ENCODE measurements around the genes PDLIM3 and FAT1.

DNA sequence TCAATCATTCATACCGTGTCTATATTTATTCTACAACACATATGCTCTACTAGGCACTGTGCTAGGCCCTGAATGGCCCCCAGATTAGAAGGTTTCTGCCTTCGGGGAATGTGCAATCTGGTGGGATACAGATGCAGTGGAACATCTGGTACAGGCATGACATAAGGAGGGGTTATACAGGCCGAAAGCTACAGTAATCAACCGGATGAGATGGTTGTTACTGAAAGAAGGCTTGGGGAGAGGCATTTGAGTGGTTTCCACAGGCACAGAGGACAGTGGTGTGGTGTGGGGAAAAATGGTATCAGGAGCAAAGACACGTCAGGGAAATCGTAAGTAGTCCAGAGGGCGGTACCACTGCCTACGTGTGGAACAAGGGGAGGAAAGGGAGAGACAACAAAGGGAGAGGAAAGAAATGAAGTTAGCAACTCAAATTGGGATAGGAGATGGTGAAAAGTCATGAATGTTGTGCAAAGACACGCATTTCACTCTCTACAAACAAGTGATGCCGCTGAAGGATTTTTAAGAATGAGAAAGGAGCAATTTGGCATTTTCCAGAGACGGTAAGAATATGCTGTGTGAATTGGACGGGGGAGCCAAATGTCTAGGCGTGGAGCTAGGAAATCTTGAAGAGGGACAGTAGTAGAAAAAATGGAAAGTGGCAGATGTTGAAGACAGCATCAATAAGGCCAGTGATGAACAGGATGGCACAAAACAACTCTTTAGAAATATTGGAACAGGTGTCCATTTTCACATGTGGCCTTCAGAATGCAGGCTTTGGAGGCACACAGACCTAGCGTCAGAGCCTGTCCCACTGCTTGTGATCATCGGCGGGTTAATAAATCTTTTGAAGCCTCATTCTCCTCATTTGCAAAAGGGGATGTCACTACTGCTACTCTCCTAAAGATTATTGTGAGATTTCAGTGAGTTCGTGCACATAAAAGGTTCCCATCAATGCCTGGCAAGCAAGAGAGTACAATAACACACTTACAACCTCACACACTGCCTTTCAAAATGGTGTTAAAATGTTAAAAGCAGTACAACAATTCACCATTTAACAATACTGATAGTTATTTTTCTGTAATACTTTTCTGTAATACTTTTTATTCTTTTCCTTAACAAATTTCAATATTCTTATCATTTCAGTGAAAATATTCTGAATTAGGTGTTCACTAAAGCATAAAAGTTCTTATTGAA is 2.7 kb downstream of the PDLIM3 start:
- RRBS: no CpG with 5 or more reads among the region's 17 CpGs

GRCh38 chr4:185535317-185535947 is at the start of gene PDLIM3:
PDLIM3 (minus strand) TSS chr4:185535507.
- RRBS: under 1% methylated on average over 29 of the region's 51 CpGs

DNA sequence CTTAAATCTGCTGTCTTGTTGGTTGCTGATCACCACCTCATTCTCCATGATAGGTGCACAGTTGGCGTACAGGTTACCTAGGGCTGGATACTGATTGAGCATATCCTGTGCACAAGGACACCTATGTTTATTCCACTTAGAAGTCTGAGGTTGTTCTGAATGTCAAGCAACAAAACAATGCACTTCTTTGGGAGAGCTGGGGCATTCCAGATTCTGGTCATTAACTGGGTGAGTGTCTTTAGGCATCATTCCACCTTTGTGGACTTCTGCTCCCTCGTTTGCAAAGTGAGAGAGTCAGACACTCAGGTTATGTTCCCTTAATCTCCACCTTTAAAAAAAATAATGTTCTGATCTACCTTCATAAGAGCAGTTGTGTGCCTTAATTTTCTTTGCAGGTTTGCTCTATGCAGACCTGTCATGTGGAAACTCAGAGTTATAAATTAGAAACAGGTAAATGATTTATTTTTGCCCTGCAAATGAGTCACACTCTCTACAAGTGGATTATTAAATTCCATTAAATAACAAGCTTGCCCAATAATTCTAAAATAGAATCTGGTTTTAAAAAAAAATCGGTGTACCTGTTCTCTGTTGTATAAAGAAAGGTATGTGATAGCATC is 93.4 kb downstream of the SORBS2 start:
- RRBS: no CpG with 5 or more reads among the region's 3 CpGs

GRCh38 chr4:185771915-185773116 is 39.7 kb downstream of the SORBS2 start:
- RRBS: no CpG with 5 or more reads among the region's 19 CpGs

- RRBS: no CpG with 5 or more reads among the region's 10 CpGs
Observed at GRCh38 chr4:185816873-185817928, 5.2 kb upstream of the SORBS2 start.

- RRBS: no CpG with 5 or more reads among the region's 6 CpGs
Observed at GRCh38 chr4:185839690-185840192, 27.7 kb upstream of the SORBS2 start.

DNA sequence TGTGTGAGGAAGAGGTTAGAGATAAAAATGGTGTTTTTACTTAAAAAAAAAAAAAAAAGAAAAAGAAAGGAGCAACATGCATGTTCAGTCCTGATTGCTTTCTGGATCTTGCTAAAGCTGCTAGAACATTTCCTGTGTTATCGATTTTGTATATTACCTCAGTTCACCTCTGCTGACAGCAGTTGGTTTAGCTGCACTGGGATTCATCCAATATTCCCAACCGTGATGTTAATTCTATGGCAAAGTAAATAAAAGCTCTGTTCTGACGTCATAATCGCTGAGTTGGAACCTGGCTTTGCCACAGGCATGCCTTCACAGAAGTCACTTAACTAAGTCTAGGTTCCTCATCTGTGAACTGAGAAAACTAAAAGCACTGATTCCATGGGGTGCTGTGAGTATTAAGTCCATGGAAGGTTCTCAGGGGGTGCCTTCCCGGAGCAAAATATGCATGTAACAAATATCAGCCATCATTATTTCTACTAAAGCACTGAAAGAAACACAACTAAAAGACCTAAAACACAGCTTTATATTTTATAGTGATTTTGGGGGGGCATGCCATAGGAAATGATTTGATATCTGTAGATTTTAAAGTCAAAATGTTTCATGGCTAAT is 90.8 kb upstream of the SORBS2 start:
- RRBS: no CpG with 5 or more reads among the region's 5 CpGs

DNA sequence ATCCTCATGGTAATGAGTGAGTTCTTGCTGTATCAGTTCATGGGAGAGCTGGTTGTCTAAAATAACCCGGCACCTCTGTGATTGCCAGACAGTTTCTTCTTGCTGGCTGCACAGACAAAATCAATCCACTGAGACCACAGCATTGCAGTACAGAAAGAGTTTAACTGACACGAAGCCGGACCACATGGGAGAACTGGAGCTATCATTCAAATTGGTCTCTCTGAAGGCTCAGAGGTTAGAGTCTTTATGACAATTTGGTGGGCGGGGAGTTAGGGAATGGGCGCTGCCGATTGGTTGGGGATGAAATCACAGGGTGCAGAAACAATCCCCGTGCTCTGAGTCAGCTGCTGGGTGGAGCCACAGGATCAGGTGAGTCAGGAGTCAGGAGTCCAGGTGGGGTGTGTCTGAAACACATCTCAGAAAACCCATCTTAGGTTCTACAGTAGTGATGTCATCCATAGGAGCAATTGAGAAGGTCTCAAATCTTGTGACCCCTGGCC is 41.7 kb upstream of the TLR3 start:
- RRBS: 100% methylated on average over 1 of the region's 7 CpGs

- RRBS: no CpG with 5 or more reads among the region's 12 CpGs
Observed at GRCh38 chr4:186029709-186030499, 39.1 kb upstream of the TLR3 start.

DNA sequence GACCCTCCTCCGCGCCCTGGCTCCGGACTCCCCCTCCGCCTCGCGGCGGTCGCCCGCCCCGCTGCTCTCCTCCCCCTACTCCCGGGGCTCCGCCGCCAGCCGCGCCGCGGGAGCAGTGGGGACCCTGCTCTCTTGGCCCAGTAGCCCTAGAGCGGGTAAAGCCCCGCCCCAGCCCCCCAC is 36.2 kb downstream of the TLR3 start:
- RRBS: under 1% methylated on average over 17 of the region's 19 CpGs

- RRBS: no CpG with 5 or more reads among the region's 18 CpGs
Observed at GRCh38 chr4:186196788-186197559, 5.6 kb downstream of the CYP4V2 start.

GRCh38 chr4:186201850-186202899 is 10.8 kb downstream of the CYP4V2 start:
- RRBS: no CpG with 5 or more reads among the region's 18 CpGs

- RRBS: no CpG with 5 or more reads among the region's 1 CpG
Observed at GRCh38 chr4:186250714-186251087, 15.3 kb upstream of the F11 start.

DNA sequence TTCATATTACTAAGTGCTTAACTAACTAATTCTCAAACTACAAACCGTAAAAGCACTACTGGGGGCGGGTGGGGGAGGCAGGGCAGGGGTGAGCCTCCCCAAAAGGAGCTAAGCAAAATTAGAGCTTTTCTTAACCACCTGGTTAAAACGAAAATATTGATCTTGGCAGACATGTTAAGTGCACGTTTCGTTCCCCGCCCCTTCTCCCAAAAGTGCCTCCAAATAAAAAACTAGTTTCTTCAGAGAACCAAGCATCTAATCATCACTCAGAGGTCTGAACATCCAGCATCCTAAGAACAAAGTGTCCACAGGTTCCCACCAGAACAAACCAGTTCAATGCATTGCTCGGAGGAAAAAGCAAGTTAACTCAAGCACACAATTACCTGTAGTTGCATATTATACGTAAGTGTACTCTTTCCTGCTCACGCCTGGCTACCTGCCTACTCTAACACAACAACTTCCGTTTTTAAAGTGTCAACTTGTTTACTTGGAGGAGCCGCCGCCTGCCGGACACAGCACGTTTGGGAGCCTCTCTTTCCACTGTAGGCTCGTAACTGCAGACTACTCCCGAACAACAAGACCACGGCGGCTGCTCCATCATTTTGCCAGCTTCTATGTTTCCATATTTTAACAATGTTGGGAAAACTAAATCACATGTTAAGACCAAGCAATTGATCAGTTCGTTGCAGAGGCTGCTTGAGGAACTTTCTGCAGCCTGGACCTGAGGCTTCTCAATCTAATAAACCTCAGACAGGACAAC is 1.0 kb downstream of the MTNR1A start:
- RRBS: no CpG with 5 or more reads among the region's 19 CpGs

- RRBS: no CpG with 5 or more reads among the region's 5 CpGs
Observed at GRCh38 chr4:186593129-186593342, 37.7 kb upstream of the MTNR1A start.

- RRBS: no CpG with 5 or more reads among the region's 25 CpGs
Observed at GRCh38 chr4:186707591-186708594, 15.8 kb downstream of the FAT1 start.

GRCh38 chr4:186723457-186724512 is at the start of gene FAT1:
FAT1 (minus strand) TSS chr4:186723856.
- RRBS: 1% methylated on average over 69 of the region's 113 CpGs

- RRBS: no CpG with 5 or more reads among the region's 3 CpGs
Observed at GRCh38 chr4:186735941-186736289, 12.3 kb upstream of the FAT1 start.

GRCh38 chr4:186743321-186743745 is 19.7 kb upstream of the FAT1 start:
- RRBS: no CpG with 5 or more reads among the region's 10 CpGs

GRCh38 chr4:186755803-186756359 is 32.2 kb upstream of the FAT1 start:
- RRBS: no CpG with 5 or more reads among the region's 4 CpGs